Measurements from ENCODE around the genes MIF, SPECC1L and GUCD1.

GRCh38 chr22:23837427-23837844 lies 1.4 kb downstream of the DERL3 start:
- RRBS, result no CpG with 5 or more reads among the region's 16 CpGs

DNA sequence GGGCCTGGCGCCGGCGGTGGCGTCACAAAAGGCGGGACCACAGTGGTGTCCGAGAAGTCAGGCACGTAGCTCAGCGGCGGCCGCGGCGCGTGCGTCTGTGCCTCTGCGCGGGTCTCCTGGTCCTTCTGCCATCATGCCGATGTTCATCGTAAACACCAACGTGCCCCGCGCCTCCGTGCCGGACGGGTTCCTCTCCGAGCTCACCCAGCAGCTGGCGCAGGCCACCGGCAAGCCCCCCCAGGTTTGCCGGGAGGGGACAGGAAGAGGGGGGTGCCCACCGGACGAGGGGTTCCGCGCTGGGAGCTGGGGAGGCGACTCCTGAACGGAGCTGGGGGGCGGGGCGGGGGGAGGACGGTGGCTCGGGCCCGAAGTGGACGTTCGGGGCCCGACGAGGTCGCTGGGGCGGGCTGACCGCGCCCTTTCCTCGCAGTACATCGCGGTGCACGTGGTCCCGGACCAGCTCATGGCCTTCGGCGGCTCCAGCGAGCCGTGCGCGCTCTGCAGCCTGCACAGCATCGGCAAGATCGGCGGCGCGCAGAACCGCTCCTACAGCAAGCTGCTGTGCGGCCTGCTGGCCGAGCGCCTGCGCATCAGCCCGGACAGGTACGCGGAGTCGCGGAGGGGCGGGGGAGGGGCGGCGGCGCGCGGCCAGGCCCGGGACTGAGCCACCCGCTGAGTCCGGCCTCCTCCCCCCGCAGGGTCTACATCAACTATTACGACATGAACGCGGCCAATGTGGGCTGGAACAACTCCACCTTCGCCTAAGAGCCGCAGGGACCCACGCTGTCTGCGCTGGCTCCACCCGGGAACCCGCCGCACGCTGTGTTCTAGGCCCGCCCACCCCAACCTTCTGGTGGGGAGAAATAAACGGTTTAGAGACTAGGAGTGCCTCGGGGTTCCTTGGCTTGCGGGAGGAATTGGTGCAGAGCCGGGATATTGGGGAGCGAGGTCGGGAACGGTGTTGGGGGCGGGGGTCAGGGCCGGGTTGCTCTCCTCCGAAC lies at the start of gene MIF:
TSS of gene MIF (plus strand) at position 42 of the 1,001 bp plus-strand sequence.
- RRBS, result 3% methylated on average over 29 of the region's 105 CpGs

- RRBS, result no CpG with 5 or more reads among the region's 14 CpGs
These were observed 3.9 kb downstream of the GSTT4 start for GRCh38 chr22:24001277-24001772.

DNA sequence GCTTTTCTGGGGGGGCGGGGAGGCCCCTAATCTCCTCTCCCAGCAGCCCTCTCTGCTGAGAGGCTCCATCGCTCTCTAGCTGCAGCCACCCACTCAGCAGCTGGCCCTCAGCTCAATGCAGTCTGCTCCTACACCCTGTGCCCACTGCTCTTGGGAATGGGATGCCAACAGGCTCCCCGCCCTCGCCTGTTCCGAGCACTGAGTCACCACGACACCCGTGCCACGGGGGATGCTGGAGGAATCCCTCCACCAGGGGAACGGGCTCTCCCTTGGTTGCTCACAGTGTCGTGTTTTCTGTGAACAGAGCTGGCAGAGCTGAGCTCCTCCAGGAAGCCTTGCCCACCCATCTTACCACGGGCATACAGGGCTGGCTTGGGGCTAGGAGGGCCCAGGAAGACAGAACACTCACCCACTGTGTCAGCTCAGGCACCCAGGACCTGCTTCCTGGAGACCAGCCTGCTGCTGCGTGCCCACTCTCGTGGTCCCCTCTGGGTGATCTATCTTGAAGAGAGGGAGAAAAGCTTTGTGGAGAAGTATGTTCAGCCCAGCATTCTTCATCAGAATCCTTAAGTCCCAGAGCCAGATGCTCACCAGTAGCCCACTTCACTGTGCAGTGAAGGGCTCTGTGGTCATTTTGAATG lies 23.3 kb upstream of the SUSD2 start:
- RRBS, result no CpG with 5 or more reads among the region's 13 CpGs

DNA sequence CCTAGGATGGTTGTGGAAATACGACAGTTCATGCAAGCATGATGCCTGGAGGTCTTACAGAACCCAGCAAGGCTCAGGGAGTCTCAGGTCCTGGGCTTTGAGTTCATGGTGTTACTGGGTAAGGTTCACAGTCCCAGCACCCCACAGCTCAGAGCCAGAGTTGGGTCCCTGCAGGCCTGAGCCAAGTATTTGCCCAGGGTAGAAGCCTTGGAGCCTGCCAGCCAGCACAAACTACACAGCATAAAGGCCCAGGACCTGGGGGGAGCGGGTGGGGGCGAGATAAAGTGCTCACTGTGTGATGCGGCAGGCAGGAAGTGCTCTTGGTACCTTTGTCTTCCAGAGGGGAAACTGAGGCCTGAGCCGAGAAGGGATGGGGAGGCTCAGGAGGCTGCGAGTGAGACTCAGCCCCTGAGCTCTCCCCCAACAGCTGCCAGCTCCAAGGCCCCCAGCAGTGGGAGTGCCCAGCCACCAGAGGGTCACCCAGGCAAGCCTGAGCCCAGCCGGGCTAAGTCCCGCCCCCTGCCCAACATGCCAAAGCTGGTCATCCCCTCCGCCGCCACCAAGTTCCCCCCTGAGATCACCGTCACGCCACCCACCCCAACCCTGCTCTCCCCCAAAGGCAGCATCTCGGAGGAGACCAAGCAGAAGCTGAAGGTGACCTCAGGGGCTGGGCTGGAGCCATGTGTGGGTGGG lies 4.0 kb upstream of the SUSD2 start:
- RRBS, result no CpG with 5 or more reads among the region's 13 CpGs

GRCh38 chr22:24183169-24183962 lies 2.1 kb downstream of the SUSD2 start:
- RRBS, result no CpG with 5 or more reads among the region's 26 CpGs

- RRBS, result 2% methylated on average over 31 of the region's 83 CpGs
These were observed at the start of gene SPECC1L for GRCh38 chr22:24270457-24271292. Gene SPECC1L (plus strand): TSS chr22:24270831.

GRCh38 chr22:24321411-24322195 lies 51.0 kb downstream of the SPECC1L start:
- RRBS, result no CpG with 5 or more reads among the region's 21 CpGs

DNA sequence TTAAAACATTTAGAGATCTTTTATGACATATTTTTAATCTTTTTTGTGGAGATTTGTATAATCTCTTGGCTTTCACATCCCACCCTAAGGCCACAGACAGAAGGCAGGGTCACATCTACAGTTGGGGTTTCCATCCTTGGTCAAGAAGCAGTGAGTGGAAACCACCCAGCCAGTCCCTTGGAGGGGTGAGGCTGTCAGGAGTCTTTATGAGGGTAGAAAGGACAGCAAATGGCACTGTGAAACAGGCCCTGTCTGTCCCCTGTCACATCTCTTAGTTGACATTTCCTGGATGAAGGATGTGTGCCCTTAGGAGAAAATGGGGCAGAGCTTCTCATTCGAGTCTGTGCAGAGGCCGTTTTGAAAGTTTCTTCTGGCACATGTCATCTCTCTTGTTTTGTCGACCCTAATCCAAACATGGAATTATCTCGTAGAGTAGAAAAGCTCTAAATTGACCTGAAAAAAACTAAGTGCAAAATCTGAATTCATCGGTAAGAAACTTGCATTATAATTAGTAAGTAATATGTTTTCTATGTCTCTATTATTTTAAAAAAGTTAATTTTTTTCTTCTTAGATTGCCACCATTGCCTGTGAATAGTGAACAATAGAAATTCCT lies 24.4 kb upstream of the ADORA2A start:
- RRBS, result no CpG with 5 or more reads among the region's 5 CpGs

DNA sequence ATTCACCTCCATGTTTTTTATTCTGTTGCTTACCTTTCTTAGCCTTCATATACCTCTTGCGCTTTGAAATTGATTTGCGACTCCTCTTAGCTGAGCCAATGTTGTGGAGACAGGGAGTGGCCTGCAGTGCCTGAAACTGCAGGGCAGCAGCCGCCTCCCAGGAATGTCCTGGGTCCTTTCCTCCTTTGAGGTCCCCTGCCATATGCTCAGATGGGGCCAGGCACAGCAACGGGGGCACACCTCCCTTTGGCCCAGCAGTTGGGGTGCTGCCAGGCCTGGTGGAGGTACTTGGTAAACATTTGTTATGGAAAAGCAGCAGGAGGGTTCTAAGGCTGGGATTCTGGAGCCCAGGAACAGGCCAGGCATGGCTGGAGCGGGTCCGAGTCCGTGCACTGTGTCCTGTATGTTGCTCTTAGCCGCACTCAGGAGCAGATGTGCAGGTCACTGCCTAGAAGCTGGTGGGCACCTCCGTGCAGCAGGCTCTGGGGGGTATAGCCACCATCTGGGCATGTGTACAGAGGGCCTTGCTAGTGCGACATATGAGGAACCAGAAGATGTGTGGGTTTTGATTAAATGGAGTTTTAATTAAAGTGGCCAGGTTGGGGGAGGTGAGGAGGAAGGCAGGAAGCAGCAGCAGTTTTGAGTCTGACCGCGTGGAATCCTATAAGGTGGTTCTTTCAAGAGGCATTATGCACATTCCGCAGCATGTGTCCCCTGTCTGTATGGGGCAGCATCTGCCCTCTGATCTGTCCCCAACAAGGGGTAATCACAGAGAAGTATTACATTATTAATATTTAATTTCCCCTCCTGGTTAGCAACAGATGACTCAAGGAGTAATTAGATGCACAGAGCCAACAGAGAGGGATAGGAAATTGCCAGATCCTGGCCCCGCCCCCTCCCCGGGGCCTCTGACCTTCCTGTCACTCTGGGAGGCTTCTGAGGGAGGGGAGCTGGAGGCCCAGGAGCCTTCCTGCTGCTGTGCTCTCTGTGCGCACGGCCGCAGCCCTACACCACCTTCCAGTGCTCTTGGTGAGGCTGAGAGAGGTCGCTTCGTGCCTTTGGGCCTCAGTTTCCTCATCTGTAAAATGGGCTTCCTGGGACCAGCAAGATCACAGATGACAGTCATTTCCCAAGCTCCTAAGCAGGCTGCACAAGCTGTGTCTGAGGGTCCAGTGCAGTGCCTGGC lies 1.6 kb downstream of the ADORA2A start:
- RRBS, result no CpG with 5 or more reads among the region's 20 CpGs

- RRBS, result no CpG with 5 or more reads among the region's 8 CpGs
These were observed 28.4 kb downstream of the ADORA2A start for GRCh38 chr22:24455671-24456254.

DNA sequence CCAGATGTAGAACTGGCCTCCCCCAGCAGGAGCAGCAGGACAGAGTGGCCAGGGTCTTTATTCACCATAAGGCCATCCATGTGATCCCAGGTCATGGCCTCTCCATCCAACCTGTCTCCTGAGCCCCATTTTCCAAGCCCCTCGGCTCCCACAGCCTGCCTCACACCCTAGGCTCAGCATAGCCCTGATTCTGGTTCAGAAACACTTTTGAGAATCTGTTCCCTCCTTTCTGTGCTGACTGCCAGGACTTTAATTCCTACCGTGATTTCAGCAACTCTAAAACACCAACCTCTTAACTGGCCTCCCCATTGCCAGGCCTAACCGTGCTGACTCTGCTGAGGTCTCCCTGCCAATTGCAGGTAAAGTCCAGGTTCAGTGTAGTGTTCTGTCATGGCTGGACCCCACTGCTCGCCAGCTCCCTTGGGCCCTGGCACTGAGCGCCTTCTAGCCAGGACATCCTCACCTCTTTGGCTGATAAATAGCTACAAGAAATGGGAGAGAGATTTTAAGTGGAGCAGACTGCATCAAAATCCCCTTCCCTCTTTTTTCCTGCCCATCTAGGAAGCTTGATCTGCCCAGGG lies 4.5 kb downstream of the UPB1 start:
- RRBS, result no CpG with 5 or more reads among the region's 5 CpGs

DNA sequence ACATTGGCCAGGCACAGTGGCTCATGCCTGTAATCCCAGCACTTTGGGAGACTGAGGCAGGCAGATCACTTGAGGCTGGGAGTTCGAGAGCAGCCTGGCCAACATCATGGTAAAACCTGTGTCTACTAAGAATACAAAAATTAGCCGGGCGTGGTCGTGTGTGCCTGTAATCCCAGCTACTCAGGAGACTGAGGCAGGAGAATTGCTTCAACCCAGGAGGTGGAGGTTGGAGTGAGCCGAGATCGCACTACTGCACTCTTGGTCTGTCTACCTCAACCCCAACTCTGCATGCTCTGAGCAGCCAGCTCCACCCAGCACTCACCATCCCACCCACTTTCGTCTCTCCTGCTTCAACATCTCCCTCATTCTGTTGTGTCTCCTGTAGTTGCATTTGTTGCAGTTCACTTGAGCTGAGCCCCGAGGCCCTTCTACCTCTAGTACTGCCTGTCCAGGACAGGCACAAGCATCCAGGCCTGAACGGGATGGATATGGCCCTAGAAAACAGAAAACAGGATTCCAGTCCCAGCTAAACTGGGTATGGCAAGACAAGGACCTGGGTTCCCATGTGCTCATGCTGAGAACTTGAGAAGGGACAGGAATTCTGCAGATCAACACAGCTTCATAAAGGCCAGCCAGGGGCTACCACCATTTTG lies 15.0 kb downstream of the GUCD1 start:
- RRBS, result no CpG with 5 or more reads among the region's 9 CpGs

- RRBS, result 2% methylated on average over 12 of the region's 72 CpGs
These were observed at the start of gene GUCD1 for GRCh38 chr22:24554266-24555303. Gene GUCD1 (minus strand): TSS chr22:24555138.

- RRBS, result no CpG with 5 or more reads among the region's 16 CpGs
These were observed 52.1 kb downstream of the LHFPL7 start for GRCh38 chr22:24894219-24894972.

DNA sequence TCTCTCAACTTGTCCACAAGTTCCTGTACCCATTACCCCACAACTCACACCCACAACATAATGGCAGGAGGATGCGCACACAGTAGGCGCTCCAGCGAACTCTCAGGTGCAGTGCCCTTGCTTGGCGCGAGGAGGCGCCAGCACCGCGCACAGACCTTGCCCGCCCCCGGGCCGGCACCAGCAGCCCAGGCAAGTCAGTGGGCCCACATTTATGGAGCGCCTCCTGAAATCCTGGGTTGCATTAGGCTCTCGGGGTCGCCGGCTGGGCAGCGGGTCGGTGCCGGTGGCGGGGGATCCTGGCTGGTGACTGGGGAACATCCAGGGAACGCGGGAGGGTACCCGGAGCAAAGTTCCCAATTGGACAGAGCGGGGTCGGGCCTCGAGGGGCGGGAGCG lies 408 bp upstream of the KIAA1671 start:
- RRBS, result under 1% methylated on average over 14 of the region's 27 CpGs

DNA sequence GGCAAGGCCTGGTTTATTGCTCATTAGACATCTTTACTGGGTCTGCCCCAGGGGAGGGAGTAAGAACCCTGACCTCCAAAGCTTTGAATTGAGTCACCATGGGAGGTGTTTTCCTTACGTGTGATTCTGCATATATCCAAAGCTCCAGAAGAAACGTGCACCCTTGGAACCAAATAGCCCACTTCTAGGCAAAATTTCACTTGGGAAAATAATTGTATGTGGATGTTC lies 61.3 kb downstream of the KIAA1671 start:
- RRBS, result no CpG with 5 or more reads among the region's 2 CpGs

DNA sequence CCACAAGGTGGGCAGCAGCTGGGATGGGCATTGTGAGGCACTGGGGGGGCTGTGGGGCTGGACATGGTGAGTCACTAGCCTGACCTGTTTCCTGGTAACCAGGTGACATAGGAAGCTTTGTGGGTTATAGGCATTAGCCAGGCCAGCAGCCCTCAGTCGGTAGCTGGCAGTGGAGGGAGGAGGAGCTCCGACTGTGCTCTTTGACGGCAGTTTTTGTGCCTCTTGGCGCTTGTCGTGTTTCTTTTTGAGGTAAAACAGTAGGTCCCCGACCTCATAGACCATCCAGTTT lies 107.6 kb downstream of the CRYBB2 start:
- RRBS, result no CpG with 5 or more reads among the region's 6 CpGs

Measured in aortic smooth muscle cell (primary cell).